Mammary microvascular endothelial cell (primary cell): ENCODE measurements around the gene NDFIP1.

GRCh38 chr5:142000567-142001399 is 12.0 kb downstream of the GNPDA1 start:
- RAMPAGE, long total RNA = no peak

- RAMPAGE, long total RNA = no peak
Measured at GRCh38 chr5:142108719-142109747, at the start of gene NDFIP1. Gene NDFIP1, plus strand, starts transcription at chr5:142108779.

GRCh38 chr5:142280048-142280570 is 44.7 kb downstream of the SPRY4 start:
- RAMPAGE, long total RNA = no peak

- RAMPAGE, long total RNA = no peak
Measured at GRCh38 chr5:142307649-142307926, 17.2 kb downstream of the SPRY4 start.

DNA sequence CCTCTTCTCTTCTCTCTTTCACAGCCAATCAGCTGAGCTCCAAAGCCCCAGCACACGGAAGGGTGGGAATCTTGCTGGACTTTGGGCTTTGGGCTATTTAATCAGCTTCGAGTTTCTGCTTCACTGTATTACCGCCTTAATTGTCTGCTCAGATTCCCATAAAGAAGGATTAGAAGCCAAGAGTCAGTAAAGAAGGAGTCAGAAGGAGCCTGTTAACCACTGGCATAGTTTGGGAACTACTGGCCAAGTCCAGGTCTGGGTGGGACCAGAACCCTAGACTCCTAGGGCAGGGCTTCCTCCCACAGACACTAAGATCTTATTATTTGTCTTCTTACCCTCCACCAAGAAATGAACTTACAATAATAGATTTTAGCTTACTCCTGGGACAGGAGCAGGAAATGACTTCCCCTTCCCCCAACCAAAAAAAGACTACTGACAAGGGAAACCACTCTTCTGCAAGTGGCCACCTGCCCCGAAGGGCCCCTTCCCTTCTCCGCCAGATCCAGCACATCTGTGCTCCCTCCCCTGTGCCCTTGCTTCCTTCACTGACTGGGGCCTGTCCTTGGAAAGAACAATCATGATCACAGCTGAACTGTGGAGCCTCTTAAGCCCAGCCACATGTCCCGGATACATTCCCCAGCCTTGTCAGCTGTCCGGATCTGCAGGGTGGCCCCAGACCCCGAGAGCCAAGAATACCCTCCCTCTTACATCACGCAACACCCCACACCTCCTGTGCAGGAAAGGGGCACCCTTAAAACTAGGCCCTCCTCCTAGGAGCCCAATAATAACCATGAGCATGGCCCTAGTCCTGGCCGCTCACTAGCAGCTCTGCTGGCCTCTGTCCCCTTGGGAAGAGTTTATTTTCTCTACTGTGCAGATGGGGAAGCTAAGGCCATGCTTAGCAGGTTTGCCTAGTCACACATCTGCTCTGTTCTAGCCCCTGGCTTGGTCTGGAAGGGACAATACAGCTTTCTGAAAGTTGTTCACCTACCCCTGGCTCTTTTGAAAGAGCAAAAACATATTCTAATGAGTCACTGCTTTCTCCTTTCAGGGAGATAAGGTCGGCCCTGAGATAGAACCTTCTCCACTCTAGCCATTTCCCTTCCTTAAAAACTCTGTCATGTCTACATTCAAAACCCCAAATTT is 4.0 kb downstream of the SPRY4 start:
- RAMPAGE, long total RNA = no peak

DNA sequence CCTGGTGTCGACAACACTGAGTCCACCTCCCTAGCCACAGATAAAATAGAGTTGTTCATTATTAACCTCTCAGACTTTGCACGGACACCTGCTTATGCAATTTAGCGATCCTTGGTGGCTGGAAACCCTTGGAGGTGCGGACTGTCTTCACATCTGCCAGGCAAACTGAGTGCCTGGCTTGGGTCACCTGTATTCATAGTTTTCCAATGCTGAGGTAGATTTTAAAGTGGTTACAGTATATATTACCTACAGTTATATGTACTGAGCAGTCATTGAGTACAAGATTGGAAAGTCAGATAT is 164.0 kb downstream of the FGF1 start:
- RAMPAGE, long total RNA = no peak

DNA sequence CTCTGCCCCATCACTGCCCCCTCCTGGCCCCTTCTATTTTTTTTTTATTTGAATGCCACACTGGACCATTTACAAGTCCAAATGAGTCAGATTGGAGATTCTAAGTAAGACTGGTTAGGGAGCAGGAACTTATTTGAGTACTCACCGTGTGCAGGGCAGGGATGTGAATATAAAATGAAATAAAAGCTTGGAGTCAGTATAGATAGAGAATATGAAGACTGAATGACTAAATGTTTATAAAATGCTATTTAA is 137.0 kb downstream of the FGF1 start:
- RAMPAGE, long total RNA = no peak

DNA sequence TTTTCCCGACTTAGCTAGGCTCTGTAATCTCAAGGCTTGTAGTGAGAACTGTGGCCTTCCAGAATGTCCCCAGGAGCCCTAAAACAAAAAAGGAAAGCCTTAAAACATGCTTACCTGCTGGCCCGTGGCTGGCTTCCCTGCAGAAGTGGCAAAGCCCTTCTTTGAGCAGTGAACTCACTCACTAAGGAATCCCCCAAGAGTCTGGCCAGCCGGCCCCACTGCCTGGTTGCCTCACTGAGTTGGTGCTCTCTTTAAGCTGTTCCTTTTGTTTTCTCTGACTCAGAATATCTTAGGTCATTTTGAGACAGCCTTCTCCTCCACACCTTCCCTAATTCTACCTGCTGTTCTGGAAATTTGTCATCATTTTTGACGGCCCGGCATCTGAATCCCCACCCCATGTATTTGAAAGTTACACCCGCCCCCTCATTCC is 41.9 kb downstream of the FGF1 start:
- RAMPAGE, long total RNA = no peak

DNA sequence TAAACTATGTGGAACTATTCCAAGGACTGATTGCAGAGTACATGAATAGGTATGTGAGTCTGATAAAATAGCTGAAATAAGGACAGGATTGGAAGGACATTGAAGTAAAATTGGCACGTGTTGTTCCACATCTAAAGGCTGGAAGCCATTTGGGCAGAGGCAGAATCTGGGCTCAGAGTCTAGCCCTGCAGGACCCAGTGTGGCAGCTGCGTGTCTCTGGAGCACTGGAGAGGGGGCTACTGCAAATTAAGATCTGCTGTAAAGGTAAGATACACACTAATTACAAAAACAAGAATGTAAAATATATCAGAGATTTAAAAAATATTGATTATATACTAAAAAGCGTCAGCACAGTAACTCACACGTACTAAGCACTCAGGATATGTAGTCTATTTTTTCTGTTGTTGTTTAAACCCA is 30.2 kb upstream of the FGF1 start:
- RAMPAGE, long total RNA = no peak

- RAMPAGE, long total RNA = no peak
Measured at GRCh38 chr5:142752997-142753739, 17.0 kb upstream of the ARHGAP26 start.

DNA sequence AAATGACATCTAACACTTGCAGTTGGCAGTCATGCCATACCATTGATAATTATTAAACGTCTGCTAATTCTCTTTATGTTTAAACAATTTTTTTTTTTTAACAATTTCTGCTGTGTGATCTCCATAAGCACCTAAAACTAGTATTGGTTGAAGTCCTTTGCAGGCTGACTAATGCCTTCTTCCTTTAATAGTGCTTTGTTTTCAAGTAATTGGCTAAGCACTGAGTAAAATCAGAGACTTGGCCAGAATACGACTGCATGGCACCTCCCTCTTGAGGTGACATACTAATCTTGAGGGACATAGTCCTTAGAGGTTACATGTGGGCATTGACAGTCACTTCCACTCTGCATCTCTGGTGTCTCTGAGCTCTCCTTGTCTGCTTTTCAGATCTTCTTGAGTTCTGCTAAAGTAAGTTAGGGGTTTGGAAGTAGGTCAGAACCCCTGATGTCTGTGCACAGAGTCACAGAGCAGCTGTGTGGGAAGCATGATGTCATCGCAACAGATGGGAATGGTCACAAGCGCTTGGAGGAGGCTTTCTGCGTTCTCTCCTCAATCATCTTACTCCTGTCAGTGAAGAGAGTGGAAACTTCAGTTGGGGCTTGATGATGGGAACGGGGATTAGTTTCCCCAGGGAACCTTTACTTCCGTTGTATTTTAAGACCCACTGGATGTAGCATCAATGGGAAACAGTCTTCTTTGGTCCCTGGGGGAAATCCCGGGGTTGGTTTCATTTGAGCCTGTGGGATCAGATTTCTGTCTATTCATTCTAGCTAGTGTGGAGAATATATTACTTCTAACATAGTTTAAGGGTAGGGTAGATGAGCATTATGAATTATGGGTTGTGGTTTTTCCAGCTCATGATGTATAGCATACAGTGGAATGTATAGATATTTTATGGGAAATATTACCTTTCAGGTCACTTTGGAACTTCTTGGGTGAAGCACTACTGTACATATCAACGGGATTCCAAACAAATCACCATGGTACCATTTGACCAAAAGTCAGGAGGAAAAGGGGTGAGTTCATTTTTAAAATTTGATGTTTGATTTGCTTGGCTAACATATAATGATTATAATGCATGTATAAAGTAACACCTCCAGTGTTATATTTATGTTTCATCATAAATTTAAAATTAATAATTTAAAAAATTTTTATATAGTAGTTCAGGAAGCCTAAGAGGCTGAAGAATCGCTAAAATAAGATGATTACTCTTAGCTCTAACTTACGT is 137.0 kb downstream of the ARHGAP26 start:
- RAMPAGE, long total RNA = no peak

GRCh38 chr5:142969572-142970066 is 199.4 kb downstream of the ARHGAP26 start:
- RAMPAGE, long total RNA = no peak

- RAMPAGE, long total RNA = no peak
Measured at GRCh38 chr5:142977544-142977991, 207.4 kb downstream of the ARHGAP26 start.

GRCh38 chr5:142993778-142994384 is 223.7 kb downstream of the ARHGAP26 start:
- RAMPAGE, long total RNA = no peak

- RAMPAGE, long total RNA = no peak
Measured at GRCh38 chr5:143041290-143042383, 271.5 kb downstream of the ARHGAP26 start.

DNA sequence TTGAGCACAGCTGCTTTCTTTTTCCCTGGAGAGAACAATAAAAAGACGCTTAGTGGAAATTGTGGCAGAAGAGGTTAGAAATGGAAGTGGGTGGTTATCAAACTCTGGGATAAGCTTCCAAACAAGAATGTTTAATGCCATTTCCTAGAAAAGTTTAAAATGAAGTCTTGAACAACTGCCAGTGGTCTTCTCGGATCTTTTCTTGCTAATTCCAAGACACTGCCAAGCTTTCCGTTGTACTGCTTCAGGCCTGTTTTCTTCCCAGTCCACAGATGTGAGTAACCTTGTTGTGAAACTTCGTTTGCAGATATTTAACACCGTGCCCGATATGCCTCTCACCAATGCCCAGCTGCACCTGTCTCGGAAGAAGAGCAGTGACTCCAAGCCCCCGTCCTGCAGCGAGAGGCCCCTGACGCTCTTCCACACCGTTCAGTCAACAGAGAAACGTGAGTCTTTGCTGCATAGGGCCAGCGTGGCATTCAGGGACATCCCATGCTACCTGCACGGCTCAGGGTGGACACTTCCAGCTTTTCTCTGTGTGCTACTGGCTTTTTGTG is 269.7 kb downstream of the NR3C1 start:
- RAMPAGE, long total RNA = no peak

- RAMPAGE, long total RNA = no peak
Measured at GRCh38 chr5:143167708-143168057, 235.8 kb downstream of the NR3C1 start.

GRCh38 chr5:143261670-143262191 is 141.8 kb downstream of the NR3C1 start:
- RAMPAGE, long total RNA = no peak

DNA sequence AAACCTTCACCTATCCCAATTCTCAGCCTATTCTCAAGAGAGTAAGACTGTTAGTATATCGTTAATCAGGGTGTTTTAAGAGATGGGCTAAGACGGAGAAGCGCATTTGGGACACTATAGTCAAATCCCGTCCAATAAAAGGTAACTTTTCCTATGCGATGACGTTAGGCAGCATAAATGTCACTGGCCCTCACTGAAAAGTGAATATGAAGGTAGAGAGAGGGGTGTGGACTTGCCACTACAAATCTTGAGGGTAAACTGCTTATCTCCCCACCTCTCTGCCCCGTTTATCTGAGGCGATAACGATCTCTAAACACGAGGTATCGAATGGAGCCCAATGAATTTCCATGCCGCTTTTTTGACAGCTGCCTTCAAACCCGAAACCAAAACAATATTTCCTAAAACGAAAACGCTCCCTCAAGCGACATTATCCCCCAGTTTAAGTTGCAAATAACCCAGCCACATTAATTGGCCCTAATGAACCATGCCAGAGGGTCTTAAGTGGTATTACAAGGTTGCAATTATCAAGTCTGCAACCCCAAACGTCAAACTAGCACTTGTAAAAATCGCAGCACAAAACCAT is 1.5 kb downstream of the NR3C1 start:
- RAMPAGE, long total RNA = no peak

DNA sequence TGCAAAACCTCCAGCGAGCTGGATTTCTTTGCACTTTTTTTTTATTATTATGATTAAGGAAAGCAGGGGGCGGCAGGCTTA is 997 bp upstream of the NR3C1 start:
- RAMPAGE, long total RNA = no peak